Ascending aorta (tissue), 1 donor: ENCODE data around the gene RFX3.

GRCh38 chr9:2465872-2466606 is 155.5 kb upstream of the VLDLR start:
- PRO-cap, result no peak

DNA sequence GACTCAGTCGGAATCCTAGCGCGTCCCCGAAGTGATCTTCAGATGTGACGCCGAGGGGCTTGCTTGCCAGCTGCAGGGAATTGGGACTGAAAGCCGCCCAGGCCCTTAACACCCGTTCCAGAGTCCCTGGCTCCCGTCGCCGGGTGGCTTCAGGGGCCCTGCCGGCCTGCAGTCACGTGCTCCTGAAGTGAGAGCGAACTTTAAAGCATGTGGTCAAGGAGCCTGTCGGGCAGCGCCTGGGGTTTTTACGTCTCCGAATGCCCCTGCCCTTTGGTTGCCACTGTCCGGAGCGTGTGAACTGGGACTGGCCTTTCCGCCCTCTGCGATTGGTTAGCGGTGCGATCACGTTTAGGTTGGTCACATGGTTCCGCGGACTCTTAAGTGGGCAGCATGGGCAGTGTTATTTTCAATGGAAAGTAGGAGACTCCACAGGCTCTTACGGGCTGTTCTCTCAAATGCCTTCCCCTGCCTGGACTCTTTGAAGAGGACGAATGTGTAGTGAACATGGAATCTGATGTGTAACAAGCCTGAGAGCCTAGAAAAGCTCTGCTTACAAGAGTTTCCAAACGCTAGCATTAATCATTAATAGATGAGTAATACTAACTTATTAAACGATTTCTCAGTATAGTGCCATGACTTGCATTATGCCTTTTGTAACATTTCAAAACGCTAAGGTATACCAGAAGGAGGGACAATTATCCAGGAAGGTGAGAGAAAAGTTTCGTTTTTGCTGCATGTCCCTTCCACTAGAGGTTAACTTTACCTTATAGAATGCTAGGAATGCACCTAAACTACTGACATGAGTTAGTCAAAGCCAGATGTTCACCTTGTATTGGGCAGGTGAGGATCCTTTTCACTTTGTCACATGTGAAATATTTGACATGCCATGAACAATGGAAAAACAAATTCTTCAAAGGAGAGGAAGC is 2.0 kb downstream of the VLDLR start:
- PRO-cap, result bidirectional peak, plus-strand start at position 409 of the sequence, minus-strand start at position 265 of the sequence

DNA sequence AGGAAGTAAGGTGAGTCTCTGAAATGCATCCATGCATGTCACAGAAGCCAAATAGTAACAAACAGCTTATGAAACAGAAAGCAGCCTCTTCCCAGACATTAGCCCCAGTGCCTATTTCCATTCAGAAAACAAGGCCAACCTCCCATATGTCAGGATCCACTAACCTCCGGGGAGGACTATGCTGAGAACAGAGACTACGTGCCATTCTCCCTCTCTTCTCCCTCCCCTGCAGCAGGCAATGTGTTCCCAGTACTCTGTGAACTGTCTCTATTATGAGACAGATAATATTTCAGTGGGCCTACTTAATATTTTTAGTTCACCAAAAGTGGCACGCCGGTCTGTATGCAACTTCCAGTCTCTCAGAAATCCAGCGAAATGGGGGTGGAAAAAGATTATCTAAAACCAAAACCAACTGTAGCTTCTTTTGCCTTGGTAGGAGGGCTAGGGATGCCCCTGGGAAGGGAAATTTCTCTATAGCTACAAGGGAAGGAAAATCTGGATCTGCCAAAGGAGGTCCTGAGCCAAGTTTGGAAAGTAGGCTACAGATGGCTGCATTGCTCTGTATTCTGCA is 42.0 kb downstream of the VLDLR start:
- PRO-cap, result no peak

GRCh38 chr9:2809517-2809928 is 34.4 kb downstream of the PUM3 start:
- PRO-cap, result unidirectional peak, minus-strand start at chr9:2809788

DNA sequence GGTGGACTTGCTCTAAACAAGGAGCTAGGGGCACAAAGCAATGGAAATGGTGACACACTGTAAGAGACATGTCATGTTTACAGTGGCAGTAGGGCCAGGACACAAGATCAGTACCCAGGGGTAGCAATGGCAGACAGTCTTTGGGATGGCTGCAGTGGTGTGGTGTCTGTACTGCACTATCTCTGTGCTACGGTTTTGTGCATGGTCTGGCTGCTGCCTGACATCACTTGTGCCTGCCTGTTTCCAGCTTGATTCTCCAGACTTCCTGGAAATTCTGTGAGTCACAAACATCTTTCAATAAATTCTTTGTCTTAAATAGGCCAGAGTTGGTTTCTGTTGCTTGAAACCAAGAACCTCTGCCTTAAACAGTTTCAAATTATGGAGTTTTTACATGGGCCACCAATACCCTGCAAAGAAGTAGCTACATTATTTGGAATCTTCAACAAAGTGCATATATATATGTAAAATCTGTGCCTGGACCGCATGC is 188.3 kb downstream of the RFX3 start:
- PRO-cap, result no peak

DNA sequence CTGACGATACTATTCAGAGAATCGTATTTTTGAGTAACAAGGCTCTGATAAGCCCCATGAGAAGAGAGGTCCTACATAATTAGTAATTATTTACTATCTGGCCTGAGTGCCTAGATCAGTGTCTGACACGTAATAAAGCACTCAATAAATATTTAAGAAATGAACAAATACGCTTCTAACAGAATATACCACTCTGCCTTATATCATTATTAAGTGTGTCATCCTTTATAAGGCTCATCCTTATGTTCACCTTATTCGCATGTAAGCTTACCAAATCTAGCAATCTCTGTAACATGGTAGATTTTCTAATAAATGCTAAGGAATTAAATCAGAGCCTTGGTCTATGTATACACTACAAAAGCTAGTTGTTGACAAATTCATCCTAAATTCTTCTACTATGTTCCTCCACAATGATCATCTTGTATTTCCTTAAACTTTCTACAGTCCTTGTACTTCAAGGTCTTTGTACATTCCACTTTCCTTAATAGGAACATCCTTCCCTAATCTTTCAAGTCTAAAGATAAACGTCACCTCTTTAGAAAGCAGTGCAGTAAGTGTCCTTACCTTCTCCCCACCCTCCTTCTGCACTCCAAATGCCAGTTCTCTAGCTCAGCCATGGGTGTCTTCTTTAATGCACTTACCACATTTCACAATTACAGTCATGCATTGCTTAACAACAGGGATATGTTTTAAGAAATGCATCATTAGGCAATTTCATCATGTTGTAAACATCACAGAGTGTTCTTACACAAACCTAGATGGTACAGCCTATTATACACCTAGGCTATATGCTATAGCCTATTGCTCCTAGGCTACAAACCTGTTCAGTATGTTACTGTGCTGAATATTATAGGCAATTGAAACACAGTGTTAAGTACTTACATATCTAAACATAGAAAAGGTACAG is 91.4 kb downstream of the RFX3 start:
- PRO-cap, result no peak

- PRO-cap, result no peak
Measured at GRCh38 chr9:3508942-3509832, 16.6 kb downstream of the RFX3 start.

DNA sequence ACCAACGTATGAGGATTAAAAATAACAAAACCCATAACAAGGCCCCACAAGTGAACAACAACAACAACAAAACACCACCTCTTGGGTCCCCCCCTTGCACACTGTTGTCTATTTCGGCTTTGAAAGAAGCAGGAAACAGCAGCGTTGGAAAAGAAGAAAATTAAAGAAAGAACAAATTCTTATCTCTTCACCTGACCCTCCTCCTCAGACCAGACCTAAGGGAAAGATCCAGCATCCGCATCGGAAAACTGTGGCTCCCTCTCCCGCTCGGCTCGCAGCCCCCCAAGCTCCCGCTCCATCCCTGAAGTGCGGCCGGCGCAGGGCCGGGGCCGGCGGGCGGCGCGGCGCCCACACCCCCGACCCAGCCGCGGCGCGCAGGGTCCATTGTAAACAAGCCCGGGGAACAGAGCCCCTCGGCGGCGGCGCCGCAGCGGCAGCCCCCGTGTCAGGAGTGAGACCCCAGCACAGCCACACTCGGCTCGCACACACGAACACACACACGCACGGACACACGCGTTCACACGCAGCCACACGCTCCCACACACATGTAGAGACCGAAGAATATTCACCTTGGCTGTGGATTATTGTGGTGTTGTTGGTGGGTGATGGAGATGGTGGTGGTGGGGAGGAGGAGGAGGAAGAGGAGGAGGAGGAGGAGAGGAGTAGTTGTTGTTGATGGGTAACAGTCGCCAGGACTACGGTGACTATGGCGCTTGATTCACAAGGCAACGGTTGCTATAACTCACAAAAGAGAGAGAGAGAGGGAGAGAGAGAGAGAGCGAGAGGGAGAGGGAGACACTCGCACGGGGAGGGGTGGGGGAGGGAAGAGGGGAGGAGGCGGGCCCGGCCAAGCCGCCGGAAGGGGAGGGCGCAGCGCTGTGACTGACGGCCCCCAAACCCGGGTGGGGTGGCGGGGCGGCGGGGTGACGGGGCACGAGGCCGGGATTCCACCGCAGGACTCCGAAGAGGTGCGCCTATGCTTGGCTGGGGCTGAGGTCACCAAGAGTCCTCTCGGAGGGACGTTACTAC is at the start of gene RFX3:
TSS of gene RFX3 (minus strand) at position 824 of the 1,029 bp plus-strand sequence.
- PRO-cap, result bidirectional peak, plus-strand start at position 895 of the sequence, minus-strand start at position 708 of the sequence

DNA sequence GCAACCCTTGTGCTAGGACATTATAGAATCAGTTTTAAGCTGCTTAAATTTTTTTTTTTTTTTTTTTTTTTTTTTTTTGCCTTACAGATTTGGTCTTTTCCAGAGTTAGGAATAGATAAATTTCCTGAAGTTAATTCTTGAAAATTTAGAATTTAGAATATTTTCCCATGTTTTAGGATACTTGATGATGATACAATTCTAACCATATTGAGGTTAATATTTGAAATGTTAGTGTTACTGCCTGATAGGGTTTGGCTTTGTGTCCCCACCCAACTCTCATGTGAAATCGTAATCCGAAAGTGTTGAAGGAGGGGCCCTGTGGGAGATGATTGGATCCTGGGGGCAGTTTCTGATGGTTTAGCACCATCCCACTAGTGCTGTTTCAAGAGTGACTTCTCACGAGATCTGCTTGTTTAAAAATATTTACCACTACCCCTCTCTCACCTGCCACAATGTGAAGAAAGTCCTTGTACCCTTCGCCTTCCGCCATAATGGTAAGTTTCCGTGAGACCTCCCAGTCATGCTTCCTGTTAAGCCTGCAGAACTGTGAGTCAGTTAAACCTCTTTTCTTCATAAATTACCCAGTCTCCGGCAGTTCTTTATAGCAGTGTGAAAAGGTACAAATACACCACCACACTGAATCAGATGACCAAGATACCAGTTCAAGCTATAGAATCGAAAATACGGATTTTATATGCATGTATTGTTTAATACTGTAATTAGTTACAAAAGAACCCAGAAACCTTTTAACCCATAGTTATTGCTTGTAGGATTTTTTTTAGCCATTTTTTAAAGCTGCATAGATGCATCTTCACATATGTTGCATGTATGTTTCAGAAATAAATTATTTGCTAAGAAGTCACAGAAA is 2.7 kb upstream of the RFX3 start:
- PRO-cap, result no peak

DNA sequence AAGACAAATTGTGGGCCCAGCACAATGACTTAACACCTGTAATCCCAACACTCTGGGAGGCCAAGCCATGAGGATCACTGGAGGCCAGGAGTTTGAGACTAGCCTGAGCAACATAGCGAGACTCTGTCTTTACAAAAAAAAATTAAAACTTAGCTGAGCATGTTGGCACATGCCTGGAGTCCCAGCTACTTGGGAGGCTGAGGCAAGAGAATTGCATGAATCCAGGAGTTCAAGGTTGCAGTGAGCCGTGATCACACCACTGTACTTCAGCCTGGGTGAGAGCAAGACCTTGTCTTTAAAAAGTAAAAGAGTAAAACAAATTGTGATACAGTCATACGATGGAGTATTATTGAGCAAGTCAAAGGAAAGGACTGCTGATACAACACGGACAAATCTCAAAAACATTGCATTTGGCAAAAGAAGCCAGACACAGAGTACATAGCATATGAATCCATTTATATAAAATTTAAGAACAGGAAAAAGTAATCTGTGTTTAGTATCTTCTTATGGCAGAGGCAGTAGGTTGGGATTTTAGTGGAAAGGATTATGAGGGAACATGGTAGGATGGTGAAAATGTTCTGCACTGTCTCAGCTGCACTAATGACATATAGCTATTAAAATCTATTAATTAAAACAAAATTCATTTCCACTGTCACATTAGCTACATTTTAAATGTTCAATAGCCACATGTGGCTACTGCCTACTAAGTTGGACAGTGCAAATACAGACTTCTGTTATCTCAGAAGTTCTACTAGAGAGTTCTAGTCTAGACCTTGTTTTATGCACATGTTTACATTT is 5.0 kb upstream of the RFX3 start:
- PRO-cap, result no peak

- PRO-cap, result no peak
Measured at GRCh38 chr9:3789508-3789825, 263.7 kb upstream of the RFX3 start.

- PRO-cap, result bidirectional peak, plus-strand start at chr9:4093655, minus-strand start at chr9:4093436
Measured at GRCh38 chr9:4093384-4093825, 206.5 kb downstream of the GLIS3 start.

DNA sequence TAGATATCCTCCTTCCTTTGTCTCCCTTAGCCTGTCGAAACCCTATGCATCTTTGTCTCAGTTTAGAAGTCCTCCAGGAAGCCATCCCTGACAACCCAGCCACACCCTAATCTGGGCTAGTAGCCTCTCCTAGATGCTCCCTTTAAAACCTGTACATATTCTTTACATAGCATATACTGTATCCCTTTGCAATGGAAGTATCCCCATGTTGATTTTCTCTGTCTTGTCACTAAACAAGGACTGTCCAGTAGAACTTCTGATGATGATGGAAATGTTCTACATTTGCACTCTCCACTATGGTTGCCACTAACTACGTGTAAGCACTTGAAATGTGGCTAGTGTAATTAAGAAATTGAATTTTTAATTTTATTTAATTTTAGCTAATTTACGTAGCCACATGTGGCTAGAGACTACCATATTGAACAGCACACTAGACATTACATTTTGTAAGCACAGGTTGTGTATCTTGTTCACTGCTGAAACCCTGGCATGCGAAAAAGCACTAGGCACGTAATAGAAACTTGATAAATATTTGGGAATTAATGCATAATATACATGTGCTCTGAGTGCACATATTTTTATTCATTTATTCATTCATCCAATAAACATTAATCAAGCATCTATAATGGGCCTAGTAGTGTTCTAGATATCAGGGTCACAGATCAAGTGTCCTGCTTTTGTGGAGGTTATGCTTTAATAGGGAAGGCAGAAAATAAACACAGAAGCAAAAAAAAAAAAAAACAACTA is 86.5 kb downstream of the GLIS3 start:
- PRO-cap, result no peak

- PRO-cap, result no peak
Measured at GRCh38 chr9:4237789-4238547, 61.9 kb downstream of the GLIS3 start.

GRCh38 chr9:4298807-4299414 is 957 bp downstream of the GLIS3 start:
- PRO-cap, result no peak

- PRO-cap, result no peak
Measured at GRCh38 chr9:4582876-4583581, 79.1 kb upstream of the PLPP6 start.

- PRO-cap, result no peak
Measured at GRCh38 chr9:4584490-4585588, 77.3 kb upstream of the PLPP6 start.

DNA sequence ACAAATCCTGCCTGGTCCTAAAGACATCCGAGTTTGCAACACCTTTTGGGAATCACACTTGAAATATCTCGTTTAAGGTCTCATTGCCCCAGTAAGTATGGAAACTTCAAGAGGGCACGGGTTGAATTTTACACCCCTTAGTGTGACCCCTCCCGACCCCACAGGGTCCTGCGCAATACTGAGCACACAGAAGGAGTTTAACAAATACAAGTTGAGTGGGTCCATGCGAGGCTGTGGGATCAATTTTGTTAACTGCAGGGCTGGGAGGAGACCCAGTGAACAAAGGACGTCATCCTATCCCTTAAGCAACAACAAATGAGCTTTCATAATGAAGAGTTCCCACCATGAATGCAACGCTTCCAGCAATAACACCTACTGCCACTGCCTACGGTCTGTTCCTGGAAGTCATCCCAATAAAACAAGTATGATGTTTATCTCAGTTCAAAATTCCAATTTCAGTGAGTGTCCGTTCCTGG is 66.0 kb upstream of the PLPP6 start:
- PRO-cap, result no peak

DNA sequence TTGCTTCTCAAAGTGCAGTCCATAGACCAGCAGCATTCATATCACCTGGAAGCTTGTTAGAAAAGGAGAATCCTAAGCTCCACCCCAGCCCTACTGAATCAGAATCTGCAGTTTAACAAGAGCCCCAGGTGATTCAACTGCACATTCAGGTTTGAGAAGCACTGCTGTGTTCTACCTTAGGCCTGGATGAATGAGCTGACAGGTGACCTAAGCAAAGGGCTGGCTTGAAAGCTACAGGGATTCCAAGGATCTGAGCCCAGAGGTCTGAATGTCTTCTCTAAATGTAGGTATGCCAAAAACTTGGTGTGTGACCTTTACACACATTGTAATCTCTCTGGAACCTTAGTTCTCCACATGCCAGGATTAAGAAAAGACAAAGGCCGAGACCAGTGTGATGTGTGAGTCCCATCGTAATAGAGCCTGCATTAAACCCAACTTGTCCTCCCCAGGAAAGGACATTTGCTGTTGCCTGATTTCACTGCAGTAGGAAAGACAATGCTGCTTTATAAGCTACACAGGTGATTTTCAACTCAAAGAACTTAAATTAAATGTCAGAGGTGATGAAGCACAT is 41.6 kb upstream of the PLPP6 start:
- PRO-cap, result no peak

DNA sequence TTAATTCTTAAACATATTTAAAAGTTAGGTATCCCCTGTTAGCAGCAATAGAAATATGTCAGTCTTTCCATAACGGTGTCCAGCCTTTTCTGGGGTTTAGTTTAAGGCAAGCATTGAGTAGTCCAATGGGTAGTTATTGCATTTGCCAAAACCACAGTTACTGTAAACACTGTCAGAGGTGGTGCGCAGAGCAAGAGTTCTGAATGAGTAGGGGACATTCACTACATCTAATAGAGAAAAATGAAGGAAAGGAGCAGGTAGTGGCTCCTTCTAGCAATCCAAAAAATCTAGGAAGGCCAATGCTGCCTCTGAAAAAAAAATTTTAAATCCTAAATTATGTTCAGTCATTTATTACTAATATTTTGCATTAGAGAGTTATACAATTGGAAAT is 630 bp upstream of the SPATA6L start:
- PRO-cap, result no peak